ENCODE measurements around the genes C3orf80 and B3GALNT1.

GRCh38 chr3:158791317-158791752, 10.5 kb upstream of the MFSD1 start:
- PRO-cap = no peak
- RRBS = no CpG with 5 or more reads among the region's 7 CpGs

GRCh38 chr3:159560218-159560747, 287.2 kb downstream of the IQCJ-SCHIP1 start:
- PRO-cap = no peak
- RRBS = no CpG with 5 or more reads among the region's 5 CpGs

- PRO-cap = no peak
- RRBS = no CpG with 5 or more reads among the region's 7 CpGs
These were observed 440.9 kb upstream of the C3orf80 start for GRCh38 chr3:159784234-159784738.

DNA sequence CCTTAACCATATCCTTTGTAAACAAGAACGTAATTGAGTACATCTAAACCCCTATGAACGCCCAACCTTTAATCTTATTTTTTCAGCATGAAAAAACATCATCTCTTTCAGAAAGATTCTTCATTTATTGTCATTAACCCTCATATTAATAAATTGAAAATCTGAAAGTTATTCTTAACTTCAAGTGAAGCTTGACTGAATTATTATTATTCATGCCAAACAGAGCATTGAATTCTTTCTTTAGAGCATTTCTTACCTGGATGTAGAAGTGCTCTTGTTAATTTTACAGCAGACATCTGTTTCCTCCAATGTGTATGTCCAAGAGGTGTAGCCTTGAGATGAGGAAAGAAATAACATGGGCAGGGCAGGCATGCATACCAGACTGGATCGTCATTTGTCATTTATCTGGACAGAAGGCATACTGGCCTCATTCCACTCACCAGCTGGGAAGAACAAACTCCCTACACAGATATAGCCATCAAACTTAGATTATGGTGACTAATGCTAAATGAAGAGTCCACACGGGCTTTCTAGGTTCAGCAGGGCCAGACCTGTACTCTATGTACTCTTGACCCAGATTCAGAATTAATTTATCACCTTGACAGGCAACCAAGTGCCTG, 401.1 kb upstream of the C3orf80 start:
- PRO-cap = bidirectional peak, plus-strand start at position 430 of the sequence, minus-strand start at position 298 of the sequence
- RRBS = no CpG with 5 or more reads among the region's 4 CpGs

GRCh38 chr3:159839447-159840450, 385.5 kb upstream of the C3orf80 start:
- PRO-cap = bidirectional peak, plus-strand start at chr3:159839960, minus-strand start at chr3:159839868; bidirectional peak, plus-strand start at chr3:159840021, minus-strand start at chr3:159840028
- RRBS = 76% methylated on average over 8 of the region's 31 CpGs

- PRO-cap = no peak
- RRBS = no CpG with 5 or more reads among the region's 12 CpGs
These were observed 370.5 kb upstream of the C3orf80 start for GRCh38 chr3:159854452-159855340.

DNA sequence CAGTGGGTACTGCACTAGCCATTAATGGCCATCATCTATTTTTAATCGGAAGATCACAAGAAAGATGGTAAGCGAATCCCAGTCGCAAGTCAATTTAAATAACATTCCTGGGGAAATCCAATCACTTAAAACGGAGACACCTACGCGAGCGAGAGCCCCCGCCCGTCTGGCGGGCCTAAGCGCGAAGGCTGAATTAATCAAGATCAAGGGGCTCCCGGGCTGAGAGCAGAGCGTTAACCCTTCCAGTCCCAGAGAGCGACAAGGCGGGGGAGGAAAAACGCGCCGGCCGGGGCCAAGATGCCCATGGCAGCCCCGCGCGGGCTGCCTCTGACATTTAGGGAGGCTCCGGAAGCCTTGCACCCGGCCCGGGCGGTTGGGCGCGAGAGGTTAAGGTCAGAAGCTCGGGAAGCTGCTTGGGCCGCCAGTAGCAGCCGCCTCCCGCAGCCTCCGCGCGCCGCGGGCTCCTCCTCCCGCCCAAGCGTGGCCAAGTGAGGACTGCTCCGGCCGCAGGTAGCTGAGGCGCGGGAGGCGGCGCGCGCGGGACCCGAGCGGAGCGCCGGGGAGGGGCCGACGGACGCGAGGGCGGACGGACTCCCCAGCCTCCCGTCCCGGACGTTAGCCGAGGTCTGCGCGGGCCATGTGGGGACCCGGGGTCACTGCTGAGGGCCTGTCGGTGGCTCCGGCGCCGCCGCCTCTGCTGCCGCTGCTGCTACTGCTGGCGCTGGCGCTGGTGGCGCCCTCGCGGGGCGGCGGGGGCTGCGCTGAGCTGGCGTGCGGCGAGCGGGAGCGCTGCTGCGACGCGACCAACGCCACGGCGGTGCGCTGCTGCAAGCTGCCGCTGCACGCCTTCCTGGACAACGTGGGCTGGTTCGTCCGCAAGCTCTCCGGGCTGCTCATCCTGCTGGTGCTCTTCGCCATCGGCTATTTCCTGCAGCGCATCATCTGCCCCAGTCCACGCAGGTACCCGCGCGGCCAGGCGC, at the start of gene C3orf80:
TSS of gene C3orf80 (plus strand) at position 424 of the 980 bp plus-strand sequence.
- PRO-cap = bidirectional peak, plus-strand start at position 618 of the sequence, minus-strand start at position 329 of the sequence; bidirectional peak, plus-strand start at position 767 of the sequence, minus-strand start at position 714 of the sequence
- RRBS = 5% methylated on average over 46 of the region's 106 CpGs

GRCh38 chr3:160402511-160403413, 3.3 kb downstream of the SMC4 start:
- PRO-cap = no peak
- RRBS = no CpG with 5 or more reads among the region's 8 CpGs

DNA sequence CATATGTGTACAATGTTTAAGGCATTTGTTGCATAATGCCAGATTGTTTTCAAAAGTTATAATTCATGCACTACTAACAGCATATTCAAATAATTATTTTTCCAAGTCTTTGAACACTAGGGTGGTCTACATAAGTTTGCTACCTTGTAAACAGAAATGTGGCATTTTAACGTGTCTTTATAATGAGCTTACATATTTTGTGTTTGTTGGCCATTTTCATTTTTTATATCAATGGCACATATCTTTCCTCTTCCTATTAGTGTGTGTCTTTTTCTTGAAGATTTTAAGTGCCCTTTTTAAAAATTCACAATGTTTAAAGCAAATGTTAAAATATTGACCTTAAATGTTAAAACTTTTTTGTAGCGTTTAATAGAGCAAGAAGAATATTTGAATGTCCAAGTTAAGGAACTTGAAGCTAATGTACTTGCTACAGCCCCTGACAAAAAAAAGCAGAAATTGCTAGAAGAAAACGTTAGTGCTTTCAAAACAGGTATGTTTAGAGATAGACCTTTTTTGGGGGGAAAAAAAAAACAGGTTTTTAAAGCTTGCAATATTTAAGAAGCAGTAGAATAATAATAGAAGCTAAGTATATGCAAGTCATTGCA, 23.8 kb downstream of the TRIM59 start:
- PRO-cap = no peak
- RRBS = no CpG with 5 or more reads among the region's 3 CpGs

DNA sequence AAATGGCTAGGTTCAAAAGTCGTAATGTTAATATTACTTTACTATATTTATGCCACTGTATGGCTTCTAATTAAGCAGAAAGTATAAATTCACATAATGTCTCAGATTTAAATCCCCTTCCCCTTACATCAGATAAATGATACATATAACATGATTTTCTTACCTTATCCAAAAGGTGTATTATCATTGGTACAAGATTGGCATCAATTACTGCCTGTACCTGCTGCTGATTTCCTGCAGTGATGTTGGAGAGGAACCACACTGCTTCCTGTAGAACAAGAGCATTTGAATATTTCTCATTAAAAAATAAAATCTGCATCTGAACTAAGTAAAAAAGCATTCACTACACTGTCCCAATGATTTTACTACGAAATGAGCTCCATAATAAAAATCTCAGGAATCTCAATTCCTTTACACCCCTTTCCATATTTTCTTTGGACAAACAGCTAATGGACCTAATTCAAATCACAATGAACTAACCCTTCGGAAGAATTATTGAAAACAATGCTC, 51.4 kb downstream of the KPNA4 start:
- PRO-cap = no peak
- RRBS = no CpG with 5 or more reads among the region's 3 CpGs

- PRO-cap = no peak
- RRBS = no CpG with 5 or more reads among the region's 4 CpGs
These were observed 43.5 kb downstream of the KPNA4 start for GRCh38 chr3:160521776-160522268.

GRCh38 chr3:160800623-160800986, 44.6 kb downstream of the PPM1L start:
- PRO-cap = no peak

- PRO-cap = no peak
- RRBS = no CpG with 5 or more reads among the region's 2 CpGs
These were observed 53.4 kb downstream of the PPM1L start for GRCh38 chr3:160809414-160809768.

DNA sequence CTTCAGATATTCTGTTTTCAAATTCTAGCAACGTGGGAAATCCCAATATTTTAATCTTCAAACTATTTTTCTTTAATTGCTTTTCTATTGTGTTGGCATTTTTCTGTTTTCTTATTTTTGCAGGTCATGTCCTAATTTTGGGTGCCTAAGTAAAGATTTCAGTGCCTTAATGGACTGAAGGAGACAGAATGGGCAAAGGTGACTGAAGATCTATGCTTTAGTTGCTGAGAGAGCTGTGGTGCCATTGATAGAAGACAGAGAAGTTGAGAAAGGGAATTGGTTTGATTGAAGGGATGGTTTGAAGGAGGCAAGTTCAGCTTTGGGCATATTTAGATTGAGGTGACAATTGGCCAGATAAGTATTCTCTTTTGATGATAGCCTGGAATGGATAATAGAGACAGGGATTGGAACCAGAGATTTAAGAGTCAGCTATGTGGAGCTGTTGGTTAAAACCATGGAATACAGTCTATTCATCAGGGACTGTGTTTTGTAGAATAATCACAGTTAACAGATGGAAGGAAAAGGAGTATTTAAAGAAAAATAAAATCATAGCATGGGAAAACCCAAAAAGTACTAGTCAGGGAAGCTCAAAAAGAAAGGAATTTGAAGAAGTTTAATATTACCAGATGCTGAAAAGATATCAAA, 61.6 kb downstream of the PPM1L start:
- PRO-cap = no peak
- RRBS = no CpG with 5 or more reads among the region's 1 CpG

DNA sequence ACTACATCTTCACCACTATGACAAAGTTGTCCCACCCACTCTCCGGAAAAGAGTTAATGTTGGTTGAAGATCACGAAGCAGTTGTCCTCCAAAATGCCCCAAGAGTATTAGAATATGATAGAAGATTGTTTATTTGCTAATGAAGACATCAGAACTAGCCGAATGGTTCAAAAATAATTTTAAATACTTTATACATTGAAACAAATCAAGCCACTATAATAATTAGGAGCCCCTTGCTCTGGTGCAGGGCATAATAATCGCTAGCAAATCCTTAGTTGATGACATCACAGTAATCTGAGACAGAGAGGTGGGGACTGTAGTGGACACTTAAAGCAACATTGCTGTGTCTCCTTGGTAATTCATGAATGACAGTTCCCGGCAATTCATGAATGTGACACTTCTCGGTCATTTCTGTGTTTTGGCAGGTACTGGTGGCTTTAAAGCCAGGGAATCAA, 114.2 kb downstream of the PPM1L start:
- PRO-cap = no peak
- RRBS = no CpG with 5 or more reads among the region's 6 CpGs

DNA sequence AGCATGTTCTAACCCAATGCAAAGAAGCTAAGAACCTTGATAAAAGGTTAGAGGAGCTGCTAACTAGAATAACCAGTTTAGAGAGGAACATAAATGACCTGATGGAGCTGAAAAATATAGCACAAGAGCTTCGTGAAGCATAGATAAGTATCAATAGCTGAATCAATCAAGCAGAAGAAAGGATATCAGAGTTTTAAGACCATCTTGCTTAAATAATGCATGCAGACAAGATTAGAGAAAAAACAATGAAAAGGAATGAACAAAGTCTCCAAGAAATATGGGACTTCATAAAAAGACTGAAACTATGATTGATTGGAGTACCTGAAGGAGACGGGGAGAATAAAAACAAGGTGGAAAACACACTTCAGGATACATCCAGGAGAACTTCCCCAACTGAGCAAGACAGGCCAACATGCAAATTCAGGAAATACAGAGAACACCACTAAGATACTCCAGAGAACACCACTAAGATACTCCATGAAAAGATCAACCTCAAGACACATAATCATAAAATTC, 130.9 kb downstream of the PPM1L start:
- PRO-cap = no peak
- RRBS = no CpG with 5 or more reads among the region's 2 CpGs

- PRO-cap = unidirectional peak, plus-strand start at chr3:161104681; bidirectional peak, plus-strand start at chr3:161104888, minus-strand start at chr3:161104849; bidirectional peak, plus-strand start at chr3:161105081, minus-strand start at chr3:161105078
- RRBS = 37% methylated on average over 27 of the region's 107 CpGs
These were observed at the start of gene B3GALNT1 for GRCh38 chr3:161104441-161105719. B3GALNT1 (minus strand) TSS chr3:161105349.

DNA sequence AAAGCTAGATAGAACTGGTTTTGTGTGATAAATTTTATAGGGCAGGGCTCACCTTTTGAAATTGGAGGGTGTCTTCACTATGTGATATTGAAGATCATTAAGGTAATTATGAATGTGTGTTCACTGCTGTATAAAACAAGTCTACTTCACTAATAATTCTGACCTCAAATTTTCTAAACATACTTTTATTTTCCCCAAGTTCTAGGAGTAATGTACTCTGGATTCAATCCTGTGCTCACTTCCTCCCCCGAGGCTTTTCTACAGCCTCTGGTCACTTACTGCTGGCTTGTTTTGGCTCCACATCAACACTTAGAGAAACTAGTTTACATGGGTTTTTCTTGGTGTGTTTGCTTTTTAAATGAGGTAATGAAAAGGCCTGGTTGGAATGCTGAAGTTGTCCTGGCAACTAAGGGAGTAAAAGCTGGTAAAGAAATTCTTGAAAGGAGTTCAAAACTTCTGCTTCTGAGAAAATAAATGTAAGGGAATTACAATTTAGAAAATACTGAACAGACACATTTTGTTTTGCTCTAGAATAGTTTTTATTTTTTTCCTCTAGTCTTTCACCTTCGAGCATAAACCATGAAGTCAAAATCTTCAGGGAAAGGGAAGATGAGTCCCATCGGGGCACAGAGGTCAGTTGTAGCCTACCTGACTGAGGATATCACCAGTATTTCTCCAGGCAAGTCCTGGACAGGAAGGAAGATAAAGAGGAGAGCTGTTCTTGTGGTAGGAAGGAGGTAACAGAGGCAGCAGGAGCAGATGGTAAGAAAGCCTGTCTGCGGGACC, 44.6 kb upstream of the SPTSSB start:
- PRO-cap = bidirectional peak, plus-strand start at position 37 of the sequence, minus-strand start outside the sequence; bidirectional peak, plus-strand start at position 350 of the sequence, minus-strand start at position 269 of the sequence
- RRBS = no CpG with 5 or more reads among the region's 4 CpGs

DNA sequence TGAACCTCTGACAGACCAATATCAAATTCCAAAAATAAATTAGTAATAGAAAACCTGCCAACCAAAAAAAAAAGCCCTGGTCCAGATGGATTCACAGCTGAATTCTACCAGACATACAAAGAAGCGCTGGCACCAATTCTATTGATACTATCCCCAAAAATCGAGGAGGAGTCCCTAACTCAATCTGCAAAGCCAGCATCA, 381.7 kb downstream of the OTOL1 start:
- PRO-cap = no peak
- RRBS = no CpG with 5 or more reads among the region's 2 CpGs

- PRO-cap = no peak
- RRBS = no CpG with 5 or more reads among the region's 3 CpGs
These were observed 881.0 kb downstream of the SI start for GRCh38 chr3:164197387-164197696.